Vein endothelial cell (primary cell): ENCODE data around the genes MEIOSIN and NOVA2.

DNA sequence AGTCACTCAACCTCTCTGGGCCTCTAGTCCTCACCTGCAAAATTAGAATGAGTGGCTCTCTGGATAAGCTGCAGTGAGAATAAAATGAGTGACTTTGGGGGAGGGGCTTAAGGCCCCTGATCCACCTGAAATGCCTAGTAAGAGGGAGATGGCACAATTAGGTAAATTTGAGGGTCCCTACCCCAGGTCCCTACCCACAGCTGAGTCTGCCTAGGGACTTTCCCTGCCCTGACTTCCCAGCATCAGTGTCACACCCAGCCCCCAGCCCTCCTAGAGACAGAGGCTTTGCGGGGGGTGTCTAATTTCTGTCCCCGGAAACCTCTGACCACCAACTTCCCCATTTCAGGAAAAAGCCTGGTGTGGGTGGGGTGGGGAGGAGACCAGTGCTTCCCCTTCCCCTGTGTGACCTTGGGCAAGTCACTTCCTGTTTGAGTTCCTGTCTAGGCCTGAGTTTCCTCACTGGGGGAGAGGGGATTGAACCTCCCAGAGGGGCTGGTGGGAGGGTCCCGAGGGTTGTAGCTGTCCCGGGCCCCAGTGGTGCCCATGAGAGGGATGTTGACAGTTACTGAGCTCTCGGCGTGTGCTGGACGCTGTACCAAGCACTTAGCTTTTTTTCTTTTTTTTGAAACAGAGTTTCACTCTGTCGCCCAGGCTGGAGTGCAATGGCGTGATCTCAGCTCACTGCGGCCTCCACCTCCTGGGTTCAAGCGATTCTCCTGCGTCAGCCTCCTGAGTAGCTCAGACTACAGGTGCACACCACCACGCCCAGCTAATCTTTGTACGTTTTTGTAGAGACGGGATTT, 7.9 kb downstream of the VASP start:
- CAGE, long polyA plus RNA = no peak

DNA sequence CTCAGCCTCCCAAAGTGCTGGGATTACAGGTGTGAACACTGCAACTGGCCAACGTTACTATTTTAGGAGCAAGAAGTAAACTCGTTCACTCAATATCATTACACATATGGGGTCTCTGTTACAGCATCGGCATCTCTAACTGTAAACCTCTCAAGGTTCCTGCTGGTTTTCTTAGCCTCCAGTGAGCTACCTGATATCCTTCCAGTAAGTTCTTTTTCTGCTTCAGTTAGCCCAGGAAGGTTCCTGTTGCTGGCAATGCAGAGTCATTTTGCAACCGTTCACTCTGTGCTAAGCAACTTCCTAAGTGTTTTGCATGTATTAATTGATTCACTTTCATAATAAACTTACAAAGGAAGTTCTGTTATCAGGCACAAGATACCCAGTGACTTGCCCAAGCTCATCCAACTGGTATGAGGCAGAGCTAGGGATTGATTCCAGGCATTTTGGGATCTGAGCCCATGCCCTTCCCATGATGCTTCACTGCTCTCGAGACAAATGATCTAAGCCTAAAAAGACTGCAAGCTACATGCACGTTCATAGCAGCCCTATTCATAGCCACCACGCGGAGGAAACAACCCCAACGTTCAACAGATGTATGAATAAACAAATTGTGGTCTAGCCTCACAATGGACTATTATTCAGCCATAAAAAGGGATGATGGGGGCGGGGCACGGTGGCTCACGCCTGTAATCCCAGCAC, 36.6 kb downstream of the VASP start:
- CAGE, long polyA plus RNA = no peak

DNA sequence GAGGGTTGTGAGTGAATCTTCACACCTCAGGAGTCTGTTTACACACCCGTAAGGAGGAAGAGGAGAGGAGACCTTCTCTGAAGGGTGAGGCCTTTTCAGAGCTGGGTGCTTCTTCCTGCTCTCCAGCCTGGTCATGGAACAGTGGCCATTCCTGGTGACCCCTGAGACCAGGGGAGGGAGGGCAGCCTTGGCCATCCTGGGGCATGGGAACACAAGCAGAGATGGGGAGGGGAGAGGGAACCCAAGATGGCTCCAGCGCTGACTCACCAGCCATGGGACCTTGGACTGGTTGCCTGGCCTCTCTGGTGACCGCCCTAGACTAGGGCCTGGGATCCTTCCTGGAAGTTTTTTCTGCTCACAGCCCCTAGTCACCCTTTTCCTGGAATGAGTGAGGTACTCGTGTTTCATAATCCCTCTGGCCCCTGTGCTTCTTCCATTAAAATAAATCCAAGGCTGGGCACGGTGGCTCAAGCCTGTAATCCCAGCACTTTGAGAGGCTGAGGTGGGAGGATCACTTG, 3.2 kb upstream of the OPA3 start:
- CAGE, long polyA plus RNA = no peak

- CAGE, long polyA plus RNA = no peak
Measured at GRCh38 chr19:45606813-45607704, 5.0 kb upstream of the GPR4 start.

- CAGE, long polyA plus RNA = no peak
Measured at GRCh38 chr19:45733241-45733691, at the start of gene MEIOSIN. TSS of gene MEIOSIN (plus strand) at chr19:45733439.

DNA sequence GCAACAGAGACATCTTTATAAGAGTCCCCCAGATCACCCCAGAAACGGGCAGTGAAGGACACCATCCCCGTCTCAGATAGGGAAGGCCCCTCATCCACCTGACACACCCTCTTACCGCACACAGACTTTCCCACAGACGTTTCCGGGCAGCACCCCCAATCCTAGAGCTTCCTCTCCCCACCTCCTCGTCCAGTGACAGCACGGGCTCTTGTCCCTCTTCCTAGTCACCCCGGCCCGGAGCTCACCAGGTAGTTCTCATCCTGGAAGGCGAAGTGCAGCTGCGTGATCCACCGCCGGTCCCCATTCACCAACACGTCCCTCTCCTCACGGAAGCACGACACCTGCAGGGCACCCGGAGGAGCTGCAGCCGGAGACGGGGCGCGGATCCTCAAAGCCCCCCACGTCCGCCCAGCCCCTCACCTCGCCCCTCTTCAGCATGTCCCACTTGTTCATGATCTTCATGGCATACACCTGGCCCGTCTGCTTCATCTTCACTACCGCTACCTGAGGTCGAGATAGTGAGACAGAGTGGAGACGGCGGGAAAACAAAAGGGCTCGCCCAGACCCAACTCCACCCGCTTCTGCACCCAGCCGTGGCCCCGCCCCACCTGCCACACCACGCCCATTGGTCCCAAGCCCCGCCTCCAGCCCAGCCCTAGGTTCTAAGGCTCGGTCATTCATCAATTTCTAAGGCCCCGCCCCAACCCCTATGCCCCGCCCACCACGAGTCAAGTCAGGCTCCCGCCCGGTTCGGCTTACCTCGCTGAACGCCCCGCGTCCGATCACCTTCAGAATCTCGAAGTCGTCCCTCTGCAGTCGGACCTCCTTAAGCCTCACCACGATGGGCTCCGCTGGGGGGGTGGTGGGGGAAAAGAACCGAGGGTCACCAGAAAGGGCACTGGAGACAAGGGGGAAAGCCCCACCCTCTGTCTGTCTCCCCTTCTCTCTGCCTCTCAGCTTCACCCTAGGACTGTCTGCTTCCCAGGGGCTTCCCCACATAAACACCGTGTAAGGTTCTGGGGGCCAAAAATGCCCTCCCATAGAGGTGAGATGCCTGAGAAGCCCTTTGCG, 2.9 kb downstream of the DMPK start:
- CAGE, long polyA plus RNA = no peak

GRCh38 chr19:45822884-45823566, 7.9 kb upstream of the RSPH6A start:
- CAGE, long polyA plus RNA = no peak

GRCh38 chr19:45852816-45853382, 10.0 kb downstream of the SYMPK start:
- CAGE, long polyA plus RNA = no peak

- CAGE, long polyA plus RNA = no peak
Measured at GRCh38 chr19:45885563-45885781, 469 bp downstream of the IRF2BP1 start.

GRCh38 chr19:45886333-45887098, 575 bp upstream of the IRF2BP1 start:
- CAGE, long polyA plus RNA = no peak

DNA sequence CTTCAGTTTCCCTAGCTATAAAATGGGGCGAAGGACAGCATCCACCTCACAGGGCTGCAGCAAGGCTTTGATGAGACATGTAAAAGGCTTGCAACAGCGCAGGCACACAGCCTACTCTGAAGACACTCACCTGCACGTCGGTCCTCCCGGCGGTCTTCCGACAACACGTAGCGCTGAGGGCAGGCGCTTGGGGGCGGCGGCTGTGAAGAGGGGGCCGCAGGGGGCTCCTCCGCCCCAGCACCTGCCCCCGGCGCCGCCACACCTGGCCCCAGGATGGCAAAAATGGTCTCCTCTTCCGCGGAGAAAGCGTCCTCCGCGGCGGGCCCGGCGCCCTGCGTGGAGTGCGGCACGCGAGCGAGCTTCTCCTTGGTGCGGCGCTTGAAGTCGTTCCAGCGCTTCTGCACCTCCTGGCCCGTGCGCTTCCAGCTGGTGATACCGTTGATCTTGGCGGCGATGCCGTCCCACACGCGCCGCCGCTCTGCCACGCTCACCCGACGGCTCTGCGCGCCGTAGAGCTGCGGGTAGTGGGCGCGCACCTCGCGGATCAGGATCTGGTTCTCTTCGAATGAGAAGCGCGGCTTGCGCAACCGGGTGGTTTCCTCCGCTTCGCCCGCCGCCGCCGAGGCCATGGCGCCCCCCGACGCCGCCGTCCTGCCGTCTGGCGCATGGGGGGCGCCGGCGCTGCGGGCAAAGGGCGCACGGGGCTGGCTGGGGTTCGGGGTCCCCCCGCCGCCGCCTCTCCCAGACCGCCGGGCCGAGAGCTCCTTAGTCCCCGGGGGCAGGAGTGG, 1.1 kb downstream of the MYPOP start:
- CAGE, long polyA plus RNA = no peak

GRCh38 chr19:45973268-45974448, at the start of gene NOVA2:
TSS of gene NOVA2 (minus strand) at chr19:45973865.
- CAGE, long polyA plus RNA = start-site peak on the minus strand at chr19:45974011-45974041, 18 and 12 reads in 2 replicates

DNA sequence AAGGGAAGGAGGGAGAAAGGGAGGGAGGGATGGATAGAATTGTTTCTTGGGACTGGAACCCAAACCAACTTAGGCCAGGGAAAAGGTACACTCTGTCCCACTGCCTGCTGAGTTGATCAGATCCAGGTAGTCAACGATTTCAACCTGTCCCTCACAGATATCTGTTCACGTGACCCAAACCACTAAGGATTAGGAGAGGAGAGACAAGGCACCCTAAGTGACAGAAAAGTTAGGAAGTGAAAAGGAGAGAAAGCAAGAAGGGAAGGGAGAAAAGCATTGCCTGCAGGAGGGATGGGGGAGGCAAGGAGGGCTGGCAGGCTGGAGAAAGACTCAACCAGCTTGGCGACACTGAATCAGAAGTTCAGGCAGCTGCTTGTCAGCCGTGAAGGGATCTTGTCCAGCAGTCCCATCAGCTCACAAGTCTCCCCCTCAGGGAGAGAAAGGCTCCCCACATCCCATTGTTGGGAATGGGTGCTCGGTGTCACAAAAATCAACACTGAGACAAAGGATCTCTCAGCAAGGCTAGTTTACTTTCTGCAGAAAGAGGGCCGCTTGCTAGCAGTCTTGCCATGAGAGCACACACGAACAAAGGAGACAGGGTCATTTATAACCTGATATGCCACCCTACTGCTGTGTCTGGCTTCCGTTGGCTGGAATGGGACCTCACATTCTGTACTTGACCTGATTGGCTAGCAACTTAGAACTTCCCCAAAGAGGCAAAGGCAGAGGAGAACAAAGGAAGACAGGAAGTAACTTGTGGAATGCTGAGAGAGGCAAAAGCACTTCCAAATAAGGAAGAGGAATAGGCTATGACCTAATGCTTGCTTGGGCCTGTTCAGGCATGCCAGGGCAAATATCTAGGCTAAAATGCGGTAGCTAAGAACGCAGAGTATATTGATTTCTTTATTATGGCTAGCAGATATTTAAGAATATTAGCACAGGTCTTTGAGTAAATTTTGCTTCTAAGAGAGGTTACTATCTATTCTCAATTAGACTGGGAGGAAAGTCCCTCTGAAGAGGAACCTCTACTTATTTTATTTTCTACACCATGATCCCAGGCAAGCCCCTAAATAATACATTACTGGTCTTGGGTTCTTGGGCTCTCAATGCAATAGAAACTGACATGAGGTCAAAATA, 8.6 kb upstream of the IGFL3 start:
- CAGE, long polyA plus RNA = no peak

GRCh38 chr19:46305130-46305532, 8.3 kb downstream of the HIF3A start:
- CAGE, long polyA plus RNA = no peak

DNA sequence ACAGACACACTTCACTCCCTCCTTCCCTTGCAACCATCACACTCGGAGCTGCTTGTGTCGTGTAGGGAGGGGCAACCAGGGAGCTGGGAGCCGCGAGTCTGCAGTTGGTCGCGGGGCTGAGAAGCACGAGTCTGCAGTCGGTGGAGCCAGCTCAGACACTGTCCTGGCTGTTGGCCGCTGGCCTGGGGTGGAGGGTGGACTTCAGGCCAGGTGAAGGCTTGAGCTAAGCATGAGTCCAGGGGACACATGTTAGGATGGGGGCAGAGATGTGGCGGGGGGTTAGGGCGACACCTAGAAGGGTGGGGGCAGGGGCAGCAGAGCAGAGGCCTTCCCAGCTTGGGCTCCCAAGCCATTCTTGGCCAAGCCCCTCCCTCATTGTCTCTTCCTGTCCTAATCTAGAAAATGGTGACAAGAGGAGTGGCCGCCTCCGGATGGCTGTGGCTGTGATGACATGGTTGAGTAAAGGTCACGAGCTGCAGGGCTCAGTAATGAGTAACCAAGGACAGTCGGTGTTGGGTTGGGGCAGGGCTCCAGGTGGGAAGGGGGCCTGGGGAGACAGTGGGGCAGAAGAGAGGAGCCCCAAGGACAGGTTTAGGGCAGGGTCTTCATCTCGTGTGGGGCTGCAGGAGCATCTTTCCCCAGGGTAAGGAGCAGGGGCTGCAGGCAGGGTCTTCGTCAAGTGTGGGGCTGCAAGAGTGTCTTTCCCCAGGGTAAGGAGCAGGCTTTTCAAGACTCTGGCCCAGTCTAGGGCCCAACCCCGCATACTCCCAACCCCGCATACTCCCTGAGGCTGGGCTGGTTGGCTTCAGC, 8.6 kb downstream of the PPP5C start:
- CAGE, long polyA plus RNA = no peak

DNA sequence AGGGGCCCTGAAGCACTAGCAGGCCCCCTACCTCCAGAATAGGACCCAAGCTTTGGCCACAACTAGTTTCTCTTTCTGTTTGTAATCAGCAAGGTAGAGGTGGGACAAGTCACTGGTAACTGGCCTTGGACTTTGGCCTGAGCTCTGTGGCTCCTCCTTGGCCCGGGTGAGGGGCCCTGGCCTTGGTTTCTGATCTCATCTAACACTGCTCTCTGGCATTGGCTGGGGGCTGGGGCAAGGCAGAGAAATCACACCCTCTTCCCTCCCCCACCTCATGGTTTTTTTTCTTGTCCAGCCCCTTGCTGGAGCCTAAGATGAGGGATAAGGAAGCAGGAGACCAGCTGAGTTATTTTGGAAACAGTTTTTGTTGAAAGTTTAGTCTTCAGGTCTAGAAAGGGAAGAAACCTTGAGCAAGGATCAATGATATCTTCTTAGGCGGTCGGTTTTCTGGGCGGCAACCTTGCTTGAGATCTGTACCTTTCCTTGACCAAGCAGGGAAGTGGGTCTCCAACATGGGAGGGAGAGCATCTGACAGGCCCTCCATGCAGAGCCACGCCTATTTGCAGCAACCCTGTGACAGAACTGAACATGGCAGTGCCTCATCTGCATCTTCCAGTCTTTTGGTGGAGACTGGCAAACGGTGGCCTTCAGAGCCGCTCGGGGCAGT, 2.3 kb downstream of the CALM3 start:
- CAGE, long polyA plus RNA = no peak

DNA sequence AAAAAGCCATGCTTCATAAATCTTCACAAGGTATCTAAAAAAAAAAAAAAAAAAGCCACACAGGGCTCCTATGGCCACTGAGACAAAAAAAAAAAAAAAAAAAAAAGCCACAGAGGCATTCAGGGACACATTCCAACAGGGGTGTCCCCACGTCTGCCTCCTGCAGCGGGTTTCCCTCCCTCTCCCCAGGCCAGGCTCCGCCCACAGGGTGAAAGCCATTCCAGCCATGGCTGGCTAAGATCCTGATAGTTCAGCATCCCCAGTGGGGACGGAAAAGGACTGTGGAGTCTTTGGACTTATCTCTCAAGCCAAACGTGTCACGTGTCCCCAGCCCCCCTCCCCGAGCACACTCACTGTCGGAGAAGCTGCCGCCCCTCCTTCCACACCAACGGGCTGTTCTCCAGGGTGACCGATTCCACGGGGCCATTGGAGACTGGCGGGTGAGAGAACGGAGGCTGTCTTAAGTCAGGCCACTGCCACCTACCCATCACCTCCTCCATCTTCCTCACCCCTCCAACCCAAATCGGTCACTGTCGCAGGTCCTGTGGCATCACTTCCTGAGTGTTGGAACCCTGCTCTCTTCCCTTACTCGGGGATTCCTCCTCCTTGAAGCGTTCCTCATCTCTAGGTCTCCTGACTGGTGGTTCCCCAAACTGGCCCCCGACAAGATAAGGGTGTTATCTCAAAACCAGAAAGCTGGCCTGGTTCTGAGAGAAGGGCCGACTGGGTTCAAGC, 9.2 kb upstream of the FKRP start:
- CAGE, long polyA plus RNA = no peak

DNA sequence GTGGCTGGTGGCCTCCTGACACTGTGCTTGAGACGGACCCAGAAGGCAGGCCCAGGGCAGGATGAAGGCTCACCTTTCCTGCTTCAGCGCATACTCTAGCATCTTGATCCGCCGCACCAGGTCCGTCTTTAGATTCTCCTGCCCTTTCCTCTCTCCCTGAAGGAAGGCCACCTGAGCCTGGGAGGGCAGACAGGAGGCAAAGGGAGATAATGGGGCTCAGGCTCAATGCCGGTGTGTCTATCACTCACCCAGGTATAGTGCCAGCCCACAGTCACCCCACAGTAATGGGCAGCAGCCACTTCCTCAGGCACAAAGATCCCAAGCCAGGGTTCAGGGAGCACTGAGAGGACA, 7.2 kb upstream of the FKRP start:
- CAGE, long polyA plus RNA = no peak

GRCh38 chr19:46755212-46755725, 9.0 kb upstream of the STRN4 start:
- CAGE, long polyA plus RNA = no peak

DNA sequence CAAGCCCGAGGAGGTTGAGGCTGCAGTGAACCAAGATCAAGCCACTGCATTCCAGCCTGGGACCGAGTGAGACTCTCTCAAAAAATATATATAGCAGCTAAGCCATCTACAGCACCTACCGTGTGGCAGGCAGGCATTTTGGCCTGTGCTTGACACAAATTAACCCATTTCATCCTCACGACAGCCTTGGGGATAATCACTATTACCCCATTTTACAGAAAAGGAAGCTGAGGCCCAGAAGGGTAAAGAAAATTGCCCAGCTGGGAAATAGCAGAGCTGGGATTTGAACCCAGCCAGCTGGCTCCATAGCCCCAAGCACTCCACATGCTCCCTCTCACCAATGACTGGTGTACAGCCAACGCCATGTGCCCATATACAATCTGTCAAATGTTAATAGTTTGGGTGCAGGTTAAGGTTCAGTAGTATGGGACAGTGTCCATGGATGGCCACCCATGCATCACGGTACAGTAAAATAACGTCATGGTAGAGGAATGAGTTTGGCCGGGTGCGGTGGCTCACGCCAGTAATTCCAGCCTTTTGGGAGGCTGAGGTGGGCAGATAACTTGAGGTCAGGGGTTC, 3.0 kb downstream of the SLC1A5 start:
- CAGE, long polyA plus RNA = no peak